Frontal cortex (tissue), 2 donors: Measurements from ENCODE around the genes SNTB2, COG8 and TMED6.

DNA sequence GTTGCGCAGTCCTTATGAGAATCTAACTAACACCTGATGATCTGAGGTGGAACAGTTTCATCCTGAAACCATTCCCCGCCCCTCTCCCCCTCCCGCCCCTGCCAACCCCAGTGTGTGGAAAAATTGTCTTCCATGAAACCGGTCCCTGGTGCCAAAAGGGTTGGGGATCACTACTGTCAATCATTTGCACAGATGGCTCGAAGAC lies 72.9 kb downstream of the TANGO6 start:
- RAMPAGE, long total RNA = no peak

DNA sequence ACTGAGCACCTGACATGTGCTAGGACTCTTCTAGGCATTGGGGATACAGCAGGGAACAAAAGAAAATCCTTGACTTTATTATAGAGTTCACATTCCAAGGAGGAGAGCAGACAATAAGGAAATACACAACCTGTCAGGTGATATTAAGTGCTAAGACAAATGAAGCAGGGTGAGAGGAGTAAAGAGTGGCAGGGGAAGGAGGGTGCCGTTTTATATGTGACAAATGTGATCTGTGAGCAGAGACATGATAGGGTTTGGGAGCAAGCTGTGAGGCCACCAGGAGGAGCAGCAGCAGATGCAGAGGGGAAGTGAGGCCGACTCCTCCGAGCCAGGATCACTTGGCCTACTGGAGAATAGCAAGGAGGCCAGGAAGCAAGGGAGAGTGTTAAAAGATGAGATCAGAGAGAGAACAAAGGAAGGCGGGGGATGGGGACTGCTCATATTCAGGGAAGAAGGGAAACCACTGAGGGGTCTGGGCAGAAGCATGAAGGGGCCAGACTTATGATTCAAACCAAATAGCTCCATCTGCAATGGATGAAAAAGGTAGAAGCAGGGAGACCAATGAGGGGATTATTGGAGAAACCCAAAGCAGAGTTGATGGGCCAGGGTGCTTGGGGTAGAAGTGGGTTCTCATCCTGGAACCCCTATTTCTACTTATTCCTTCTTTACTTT lies 129.4 kb downstream of the TANGO6 start:
- RAMPAGE, long total RNA = no peak

DNA sequence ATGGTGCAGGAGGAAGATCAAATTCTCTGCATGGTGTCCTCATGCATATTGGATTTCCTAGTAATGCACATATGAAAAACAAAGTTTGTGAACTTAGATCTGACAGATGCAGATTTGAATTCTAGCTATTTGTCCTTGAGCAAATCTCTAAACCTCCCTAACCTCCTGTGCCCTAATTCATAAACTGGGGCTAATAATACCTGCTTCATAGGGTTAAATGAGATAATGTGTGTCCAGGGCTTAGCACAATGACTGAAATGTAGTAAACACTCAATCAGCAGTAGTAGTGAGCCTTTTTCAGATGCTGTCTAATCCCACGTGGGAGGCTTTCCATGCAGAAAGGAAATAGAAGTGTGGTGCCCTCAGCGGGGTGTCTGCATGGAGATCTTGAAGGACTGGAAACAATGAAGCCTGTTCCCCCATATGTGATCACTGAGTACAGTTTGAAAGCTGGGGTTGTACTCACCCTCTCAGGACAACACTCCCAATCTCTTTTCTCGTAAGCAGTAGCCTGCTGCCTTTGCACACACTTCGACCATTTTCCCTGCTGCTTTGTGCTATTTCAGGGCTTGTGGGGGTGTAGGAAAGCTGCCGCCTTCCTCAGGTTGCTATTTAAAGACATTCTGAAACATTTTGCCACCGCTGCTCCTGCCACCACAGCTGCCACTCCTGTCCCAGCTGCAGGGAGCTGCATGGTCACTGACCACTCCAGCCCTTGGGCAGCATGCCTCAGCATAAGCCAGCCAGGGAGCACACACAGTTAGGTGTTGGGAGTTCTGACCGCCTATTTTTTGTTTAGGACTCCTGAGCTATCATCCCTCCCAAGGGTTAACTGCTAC lies 40.7 kb upstream of the HAS3 start:
- RAMPAGE, long total RNA = no peak

- RAMPAGE, long total RNA = no peak
Observed at GRCh38 chr16:69073106-69073935, 32.1 kb upstream of the HAS3 start.

- RAMPAGE, long total RNA = no peak
Observed at GRCh38 chr16:69186942-69187263, at the start of gene SNTB2. TSS of gene SNTB2 (plus strand) at chr16:69187164.

- RAMPAGE, long total RNA = no peak
Observed at GRCh38 chr16:69310967-69311173, 280 bp upstream of the VPS4A start.

- RAMPAGE, long total RNA = no peak
Observed at GRCh38 chr16:69338986-69339944, at the start of gene COG8. TSS of gene COG8 (minus strand) at chr16:69339564.

GRCh38 chr16:69351415-69351984 lies at the start of gene TMED6:
TSS of gene TMED6 (minus strand) at chr16:69351786.
- RAMPAGE, long total RNA = no peak

GRCh38 chr16:69384867-69385305 lies 921 bp downstream of the TERF2 start:
- RAMPAGE, long total RNA = no peak

DNA sequence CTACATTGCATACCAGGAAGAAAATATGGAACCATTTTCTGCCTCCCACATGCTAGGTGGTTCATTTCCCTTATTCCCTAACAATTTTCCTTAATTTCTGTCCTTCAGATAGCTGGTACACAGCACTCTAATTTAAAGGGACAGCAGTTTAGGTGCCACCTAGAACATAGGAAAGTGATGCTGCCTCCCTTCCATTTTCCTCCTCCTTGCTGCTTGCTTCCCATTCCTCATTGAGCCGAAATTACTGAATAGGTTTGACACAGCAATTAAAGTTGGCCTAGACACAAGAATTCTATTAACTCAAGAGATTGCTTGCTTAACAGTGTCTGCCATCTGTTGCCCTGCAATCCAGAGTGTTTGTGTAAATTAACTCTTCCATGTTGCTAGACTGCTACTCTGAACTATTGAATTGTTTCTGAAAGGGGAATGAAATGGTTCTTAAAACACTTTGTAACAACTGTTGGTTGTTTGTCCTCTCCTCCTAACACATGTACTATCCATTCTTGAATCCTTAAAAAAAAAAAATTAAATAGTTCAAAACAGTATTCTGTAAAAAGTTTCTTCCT lies 24.4 kb downstream of the CYB5B start:
- RAMPAGE, long total RNA = no peak

DNA sequence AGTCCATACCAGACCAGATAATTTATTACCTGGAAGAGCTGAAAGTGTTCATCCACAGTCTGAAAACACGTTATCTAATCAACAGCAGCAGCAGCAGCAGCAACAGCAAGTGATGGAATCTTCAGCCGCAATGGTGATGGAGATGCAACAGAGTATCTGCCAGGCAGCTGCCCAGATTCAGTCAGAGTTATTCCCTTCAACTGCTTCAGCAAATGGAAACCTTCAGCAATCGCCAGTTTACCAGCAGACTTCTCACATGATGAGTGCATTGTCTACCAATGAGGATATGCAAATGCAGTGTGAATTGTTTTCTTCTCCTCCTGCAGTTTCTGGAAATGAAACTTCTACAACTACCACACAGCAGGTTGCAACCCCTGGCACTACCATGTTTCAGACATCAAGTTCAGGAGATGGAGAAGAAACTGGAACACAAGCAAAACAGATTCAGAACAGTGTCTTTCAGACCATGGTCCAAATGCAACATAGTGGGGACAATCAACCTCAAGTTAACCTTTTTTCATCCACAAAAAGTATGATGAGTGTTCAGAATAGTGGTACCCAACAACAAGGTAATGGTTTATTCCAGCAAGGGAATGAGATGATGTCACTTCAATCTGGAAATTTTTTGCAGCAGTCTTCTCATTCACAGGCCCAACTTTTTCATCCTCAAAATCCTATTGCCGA lies 33.8 kb downstream of the NQO1 start:
- RAMPAGE, long total RNA = no peak

DNA sequence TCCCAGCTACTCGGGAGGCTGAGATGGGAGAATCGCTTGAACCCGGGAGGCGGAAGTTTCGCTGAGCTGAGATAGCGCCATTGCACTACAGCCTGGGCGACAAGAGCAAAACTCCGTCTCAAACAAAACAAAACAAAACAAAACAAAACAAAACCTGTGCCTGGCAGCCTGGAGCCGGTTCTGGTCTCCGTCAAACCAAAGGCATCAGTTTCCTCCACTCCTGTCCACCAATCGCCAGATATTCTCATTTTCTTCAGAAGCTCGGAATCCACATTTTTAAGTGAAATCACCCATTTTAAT lies 655 bp downstream of the NQO1 start:
- RAMPAGE, long total RNA = no peak

DNA sequence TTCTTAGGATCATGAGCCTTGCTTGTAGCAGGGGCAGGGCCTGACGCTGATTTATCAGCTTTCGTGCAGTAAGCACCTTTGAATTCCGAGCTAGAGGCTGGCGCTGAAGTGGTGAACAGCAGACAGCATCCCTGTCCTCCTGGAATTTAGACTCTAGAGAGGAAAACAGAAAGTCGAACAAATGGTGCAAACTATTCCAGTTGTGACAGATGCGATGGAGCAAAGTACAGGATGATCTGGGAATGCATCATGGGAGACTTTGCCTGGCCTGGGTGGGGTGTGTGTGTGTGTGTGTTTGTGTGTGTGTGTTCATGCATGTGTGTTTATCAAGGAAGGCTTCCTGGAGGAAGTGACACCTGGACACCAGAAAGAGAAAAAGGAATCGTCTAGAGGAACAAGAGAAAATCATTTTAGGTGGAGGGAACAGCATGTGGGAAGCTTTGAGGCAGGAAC lies 60.1 kb downstream of the WWP2 start:
- RAMPAGE, long total RNA = no peak

- RAMPAGE, long total RNA = no peak
Observed at GRCh38 chr16:69855452-69856142, 93.5 kb downstream of the WWP2 start.

DNA sequence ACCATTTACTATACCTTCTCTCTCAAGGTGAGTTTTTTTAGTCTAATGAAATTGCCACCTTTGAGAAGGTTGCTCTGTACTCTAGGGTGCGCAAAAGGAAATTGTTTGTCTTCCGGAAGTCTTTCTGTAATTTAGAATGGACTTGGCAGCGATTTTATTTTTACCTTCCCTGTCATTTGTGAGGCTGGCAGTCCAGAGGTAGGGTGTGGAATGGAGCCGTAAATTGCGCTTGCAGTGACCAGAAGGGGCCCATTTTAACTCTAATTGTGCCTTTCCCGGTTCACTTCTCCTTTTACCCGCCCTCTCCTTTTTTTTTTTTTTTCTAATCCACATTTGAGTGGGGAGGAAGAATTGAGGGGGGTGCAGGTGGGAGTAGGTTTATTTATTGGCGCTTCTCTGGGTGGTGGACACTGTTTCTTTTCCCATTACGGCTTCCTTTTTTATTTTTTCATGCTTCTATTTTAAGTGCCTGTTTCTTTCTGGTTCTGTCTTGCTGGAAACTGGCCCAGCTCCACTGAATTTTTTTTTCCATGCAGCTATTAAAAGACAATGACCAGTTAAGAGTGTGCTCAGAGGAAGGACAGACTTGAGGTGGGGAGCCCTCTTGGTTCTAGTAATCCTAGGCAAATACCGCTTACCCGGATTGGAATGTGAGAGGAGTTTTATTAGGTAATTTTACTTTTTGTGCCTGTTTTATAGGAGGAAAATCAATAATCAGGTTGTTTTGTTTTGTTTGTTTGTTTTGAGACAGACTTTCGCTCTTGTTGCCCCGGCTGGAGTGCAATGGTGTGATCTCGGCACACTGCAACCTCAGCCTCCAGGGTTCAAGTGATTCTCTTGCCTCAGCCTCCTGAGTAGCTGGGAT lies 89.6 kb upstream of the CLEC18A start:
- RAMPAGE, long total RNA = no peak

GRCh38 chr16:69926670-69927191 lies 24.4 kb upstream of the CLEC18A start:
- RAMPAGE, long total RNA = no peak

DNA sequence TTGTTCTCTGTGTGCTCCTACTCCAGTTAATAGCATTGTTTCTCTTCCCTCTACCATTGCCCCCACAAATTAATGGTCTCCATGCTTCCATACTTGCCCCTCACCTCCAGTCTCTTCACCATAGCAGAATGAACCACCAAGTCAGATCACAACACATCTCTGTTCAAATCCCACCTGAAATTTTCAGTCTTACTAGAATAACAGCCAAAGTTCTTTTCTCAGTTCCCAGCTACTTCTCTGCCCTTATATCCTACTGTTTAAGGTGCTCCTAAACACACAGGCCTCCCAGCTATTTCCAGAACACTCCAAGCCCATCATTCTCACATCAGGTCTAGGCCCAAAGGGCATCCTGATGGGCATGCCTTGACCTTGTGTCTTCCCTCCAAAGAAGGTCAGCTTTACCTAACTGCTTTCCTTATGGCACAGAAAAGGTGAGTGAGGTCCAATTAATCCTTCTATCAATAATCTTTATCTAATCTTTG lies 26.0 kb downstream of the EXOSC6 start:
- RAMPAGE, long total RNA = no peak

- RAMPAGE, long total RNA = no peak
Observed at GRCh38 chr16:70412057-70412780, 26.7 kb downstream of the ST3GAL2 start.

GRCh38 chr16:70450238-70450557 lies 4.2 kb upstream of the FCSK start:
- RAMPAGE, long total RNA = no peak

- RAMPAGE, long total RNA = no peak
Observed at GRCh38 chr16:70526379-70527078, 2.9 kb downstream of the SF3B3 start.